Hepatocyte (in vitro differentiated cells and primary cell): ENCODE measurements around the gene NUP107.

DNA sequence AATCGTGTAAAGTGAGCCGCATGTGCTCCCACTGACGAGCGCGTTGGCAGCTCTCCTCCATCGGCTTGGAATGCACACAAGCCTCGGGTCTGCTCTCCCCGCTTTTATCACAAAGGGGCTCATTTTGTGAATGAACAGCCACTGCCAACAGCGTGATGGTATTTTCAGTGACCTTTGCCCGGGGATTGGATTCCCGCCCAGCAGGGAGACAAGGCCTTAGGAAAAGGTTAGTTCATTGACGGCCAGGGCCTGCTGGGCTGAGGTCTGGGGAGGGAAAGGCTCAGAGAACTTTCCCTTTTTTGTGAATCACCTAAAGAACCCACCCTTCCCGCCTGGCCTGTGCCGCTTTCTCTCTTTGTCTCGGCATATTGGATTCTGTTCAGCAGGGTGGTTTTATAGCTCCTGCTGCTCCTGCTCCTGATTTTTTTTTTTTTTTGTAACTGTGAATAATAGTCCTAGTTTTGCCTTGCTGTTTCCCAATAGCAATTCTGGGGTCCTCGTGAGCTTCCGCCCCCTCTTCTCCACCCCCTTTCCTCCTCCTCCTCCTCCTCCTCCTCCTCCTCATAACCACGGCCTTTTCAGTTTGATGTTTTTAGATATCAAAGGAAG lies 232.3 kb downstream of the MSRB3 start:
- RAMPAGE, long total RNA: no peak
- RRBS: no CpG with 5 or more reads among the region's 18 CpGs

GRCh38 chr12:65640348-65641020 lies 183.8 kb upstream of the HMGA2 start:
- RAMPAGE, long total RNA: no peak
- RRBS: no CpG with 5 or more reads among the region's 7 CpGs

- RAMPAGE, long total RNA: no peak
- RRBS: 4% methylated on average over 17 of the region's 36 CpGs
Measured at GRCh38 chr12:65729309-65729764, 94.9 kb upstream of the HMGA2 start.

GRCh38 chr12:65948436-65949092 lies 124.3 kb downstream of the HMGA2 start:
- RAMPAGE, long total RNA: no peak
- RRBS: no CpG with 5 or more reads among the region's 9 CpGs

- RAMPAGE, long total RNA: no peak
- RRBS: no CpG with 5 or more reads among the region's 11 CpGs
Measured at GRCh38 chr12:66107289-66107974, 23.1 kb downstream of the LLPH start.

DNA sequence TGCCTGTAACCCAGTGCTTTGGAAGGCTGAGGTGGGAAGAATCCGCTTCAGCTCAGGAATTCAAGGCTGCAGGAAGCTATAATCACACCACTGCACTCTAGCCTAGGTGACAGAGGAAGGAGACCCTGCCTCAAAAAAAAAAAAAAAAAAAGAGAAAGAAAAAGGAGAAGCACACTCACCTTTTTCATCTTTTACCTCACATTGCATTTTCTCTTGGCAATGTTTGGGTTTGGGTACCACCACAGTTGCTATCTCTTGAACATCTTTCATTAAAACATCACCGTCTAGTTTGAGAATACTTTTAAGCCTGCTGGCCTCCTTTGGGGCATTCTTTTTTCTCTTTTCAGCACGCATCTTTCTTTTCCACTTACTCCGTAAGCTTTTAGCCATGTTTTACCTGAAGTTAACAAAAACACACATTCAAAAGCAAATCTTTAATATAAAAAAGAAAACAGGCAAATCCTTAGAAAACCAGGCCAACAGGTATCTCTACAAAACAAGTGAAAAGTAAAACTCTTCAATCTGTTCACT lies 1.8 kb downstream of the LLPH start:
- RAMPAGE, long total RNA: no peak
- RRBS: no CpG with 5 or more reads among the region's 4 CpGs

GRCh38 chr12:66231183-66232103 lies 42.4 kb downstream of the IRAK3 start:
- RAMPAGE, long total RNA: no peak
- RRBS: no CpG with 5 or more reads among the region's 4 CpGs

DNA sequence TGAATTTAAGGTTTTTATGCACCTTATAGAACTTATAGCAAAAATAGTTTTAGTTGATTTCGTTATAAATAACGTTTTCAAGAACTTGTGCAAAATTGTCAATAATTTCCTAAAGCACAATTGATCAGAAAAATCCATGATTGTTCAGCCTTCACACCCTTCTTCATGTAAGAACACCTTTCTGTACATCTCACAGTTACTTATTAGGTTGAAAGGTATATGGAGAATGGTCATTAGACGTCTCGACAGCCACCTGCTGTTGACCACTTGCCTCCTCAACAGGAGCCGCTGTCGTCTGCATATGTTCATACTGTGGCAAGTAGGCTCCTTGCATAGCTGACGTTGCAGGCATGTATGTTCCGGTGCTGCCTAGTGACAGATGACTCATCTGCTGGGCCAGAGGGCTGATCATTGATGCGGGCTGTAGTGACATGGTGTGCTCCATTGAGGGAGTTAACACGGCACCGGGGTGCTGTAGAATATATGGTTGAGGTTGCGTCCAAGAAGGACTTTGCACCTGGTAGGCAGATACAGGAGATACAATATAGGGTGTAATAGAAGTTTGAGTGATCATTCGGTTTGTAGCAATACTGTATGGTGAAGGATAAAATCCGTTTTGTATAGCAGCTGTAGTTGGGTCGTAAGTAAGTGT lies 45.0 kb downstream of the IRAK3 start:
- RAMPAGE, long total RNA: no peak
- RRBS: 68% methylated on average over 3 of the region's 15 CpGs

GRCh38 chr12:66235091-66235933 lies 46.3 kb downstream of the IRAK3 start:
- RAMPAGE, long total RNA: no peak
- RRBS: 3% methylated on average over 4 of the region's 70 CpGs

DNA sequence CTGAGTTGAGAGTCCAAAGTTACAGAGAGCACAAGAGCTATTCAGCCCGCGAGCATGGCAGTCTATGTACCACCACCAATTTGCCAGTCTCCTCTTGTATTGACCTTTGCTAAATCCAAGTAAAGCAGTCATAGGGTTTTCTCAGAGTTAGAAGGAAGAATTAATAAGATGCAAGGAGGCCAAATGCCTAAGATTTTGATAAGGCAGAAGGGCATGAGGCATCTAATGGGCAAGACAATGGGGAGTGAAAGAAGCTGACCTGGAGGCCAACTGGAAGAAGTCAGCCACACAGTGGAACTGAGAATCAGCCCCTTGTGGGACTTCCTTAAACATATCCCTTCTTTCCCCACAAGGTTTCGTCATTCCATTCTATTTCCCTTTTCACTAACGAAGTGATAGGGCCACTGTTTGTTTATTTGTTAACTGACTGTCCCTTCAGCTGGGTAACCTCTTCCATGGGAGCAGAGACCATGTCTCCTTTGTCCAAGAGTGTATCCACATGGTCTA lies 86.1 kb downstream of the HELB start:
- RAMPAGE, long total RNA: no peak
- RRBS: no CpG with 5 or more reads among the region's 4 CpGs

- RAMPAGE, long total RNA: no peak
- RRBS: no CpG with 5 or more reads among the region's 24 CpGs
Measured at GRCh38 chr12:67647049-67647804, 1.3 kb upstream of the DYRK2 start.

GRCh38 chr12:67710614-67710994 lies 62.1 kb downstream of the DYRK2 start:
- RAMPAGE, long total RNA: no peak
- RRBS: no CpG with 5 or more reads among the region's 4 CpGs

GRCh38 chr12:68462975-68463313 lies 130.8 kb upstream of the MDM1 start:
- RAMPAGE, long total RNA: no peak
- RRBS: no CpG with 5 or more reads among the region's 4 CpGs

- RAMPAGE, long total RNA: no peak
- RRBS: 1% methylated on average over 26 of the region's 65 CpGs
Measured at GRCh38 chr12:68611078-68611519, 400 bp downstream of the RAP1B start.

GRCh38 chr12:68627562-68628447 lies 17.1 kb downstream of the RAP1B start:
- RAMPAGE, long total RNA: no peak
- RRBS: no CpG with 5 or more reads among the region's 8 CpGs

DNA sequence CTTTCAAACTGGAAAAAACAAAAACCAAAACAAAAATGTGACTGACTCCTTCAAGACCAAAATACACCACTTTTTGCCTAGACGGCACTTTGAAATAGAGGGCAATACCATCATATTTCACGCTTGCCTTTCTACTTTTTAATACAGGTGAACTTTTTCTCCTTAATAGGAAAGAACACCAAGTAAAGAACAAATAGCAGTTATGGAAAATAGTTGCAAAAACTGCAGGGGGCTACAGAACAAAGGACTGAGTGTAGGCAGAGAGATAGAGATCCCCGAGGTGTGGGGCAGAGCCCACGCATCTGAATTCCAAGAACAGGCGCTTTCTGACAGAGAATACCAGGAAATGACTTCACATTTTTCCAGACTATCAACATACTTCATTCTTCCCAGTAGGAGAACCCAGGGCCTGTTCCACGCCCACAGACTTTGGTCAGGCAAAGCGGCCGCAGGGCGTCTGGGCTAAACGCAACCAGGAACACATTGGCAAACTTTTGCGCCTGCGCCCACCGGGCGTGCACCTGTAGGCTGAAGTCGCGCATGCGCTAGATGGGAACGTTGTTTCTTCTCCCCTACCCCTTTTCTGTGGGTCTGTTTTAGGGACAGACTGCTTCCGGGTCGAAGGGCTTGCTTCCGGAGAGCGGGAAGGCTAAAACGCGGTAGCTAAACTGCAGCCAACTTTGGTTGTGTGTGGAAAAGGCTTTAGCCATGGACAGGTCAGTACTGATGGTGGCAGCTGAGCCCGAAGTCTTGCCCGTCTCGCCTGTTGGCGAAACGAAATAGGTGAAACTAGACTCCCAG lies at the start of gene NUP107:
TSS of gene NUP107 (plus strand) at position 621 of the 801 bp plus-strand sequence.
- RAMPAGE, long total RNA: no peak
- RRBS: 2% methylated on average over 6 of the region's 29 CpGs

- RAMPAGE, long total RNA: no peak
- RRBS: no CpG with 5 or more reads among the region's 17 CpGs
Measured at GRCh38 chr12:68746490-68747271, 705 bp downstream of the SLC35E3 start.

DNA sequence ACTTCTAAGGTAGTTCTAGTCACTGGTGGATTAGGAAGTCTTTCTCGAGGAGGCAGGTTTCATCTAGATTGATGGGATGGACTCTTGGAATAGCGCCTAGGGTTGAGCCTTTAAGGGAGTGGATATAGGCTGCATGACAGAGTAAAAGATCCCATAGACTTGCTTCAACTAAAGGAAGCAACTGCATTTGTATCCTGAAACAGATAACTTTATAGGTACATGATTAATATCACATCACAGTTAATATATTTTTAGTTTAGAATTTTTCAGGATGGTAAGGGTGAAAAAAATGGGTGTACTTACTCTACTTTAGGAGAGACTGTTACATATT lies 30.6 kb downstream of the MDM2 start:
- RAMPAGE, long total RNA: no peak
- RRBS: no CpG with 5 or more reads among the region's 2 CpGs

- RAMPAGE, long total RNA: no peak
- RRBS: no CpG with 5 or more reads among the region's 12 CpGs
Measured at GRCh38 chr12:68845141-68845994, 37.4 kb downstream of the MDM2 start.

GRCh38 chr12:68932502-68932685 lies 577 bp downstream of the CPM start:
- RAMPAGE, long total RNA: no peak
- RRBS: no CpG with 5 or more reads among the region's 6 CpGs